M059J (cell line): ENCODE measurements around the genes MMAB and TCHP.

DNA sequence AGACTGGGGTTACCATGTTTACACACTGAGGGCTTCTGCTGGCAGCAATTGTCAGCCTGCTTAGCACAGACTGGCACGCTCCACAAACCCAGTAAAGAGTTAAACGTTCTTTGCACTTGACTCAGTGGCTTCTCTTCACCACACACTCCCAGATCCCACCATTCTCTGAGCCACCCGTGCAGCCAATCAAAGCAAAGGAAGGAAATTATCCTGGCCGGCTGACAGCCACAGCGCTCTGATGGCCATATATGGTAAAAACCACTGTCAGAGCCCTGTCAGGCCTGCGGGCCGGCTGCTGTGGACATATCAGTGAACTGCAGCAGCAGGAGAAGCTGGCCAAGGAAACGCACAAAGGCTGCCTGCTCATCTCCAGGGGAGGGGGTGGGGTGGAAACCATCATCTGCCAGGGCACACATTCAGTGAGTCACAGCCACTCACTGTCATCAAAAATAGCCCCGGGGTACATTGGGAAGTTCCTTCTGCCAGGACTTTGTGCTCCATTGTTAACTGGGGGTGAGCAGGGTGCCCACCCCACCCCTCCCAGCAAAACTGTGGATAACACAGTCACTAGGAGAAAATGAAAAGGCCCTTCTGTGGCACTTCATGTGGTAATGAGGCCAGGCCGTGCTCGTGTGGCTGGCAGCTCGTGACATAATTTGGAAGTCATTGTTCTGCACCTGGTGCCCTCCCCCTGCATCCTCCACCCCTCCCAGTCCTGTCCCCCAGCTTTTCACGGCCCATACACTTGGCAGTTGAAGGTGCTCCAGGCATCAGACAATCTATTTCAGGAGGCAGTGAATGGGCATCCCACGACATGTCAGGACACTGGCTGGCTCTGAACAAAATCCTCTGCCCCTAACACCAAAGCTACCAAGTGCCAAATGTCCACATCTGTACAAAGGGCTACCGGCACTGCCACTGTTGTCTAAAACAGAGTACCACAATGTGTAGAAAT is 39.6 kb downstream of the CORO1C start:
- RAMPAGE, long total RNA: no peak

GRCh38 chr12:108692418-108692802 is 38.9 kb downstream of the CORO1C start:
- RAMPAGE, long total RNA: no peak

- RAMPAGE, long total RNA: no peak
These were observed 2.0 kb downstream of the CORO1C start for GRCh38 chr12:108729425-108729634.

DNA sequence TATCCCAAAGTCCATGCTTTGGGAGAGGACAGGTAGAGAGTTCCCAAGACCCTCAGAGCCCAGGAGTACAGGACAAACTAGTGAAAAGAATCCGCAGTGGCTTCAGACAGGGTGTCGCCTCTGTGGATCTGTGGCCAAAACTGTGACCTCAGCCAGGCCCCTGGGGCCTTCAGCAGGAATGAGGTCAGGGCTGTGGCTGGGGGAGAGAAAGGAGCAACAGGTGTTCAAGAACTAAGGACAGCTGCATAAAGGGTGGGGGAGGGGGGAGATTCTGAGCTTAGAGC is 40.8 kb upstream of the CORO1C start:
- RAMPAGE, long total RNA: no peak

DNA sequence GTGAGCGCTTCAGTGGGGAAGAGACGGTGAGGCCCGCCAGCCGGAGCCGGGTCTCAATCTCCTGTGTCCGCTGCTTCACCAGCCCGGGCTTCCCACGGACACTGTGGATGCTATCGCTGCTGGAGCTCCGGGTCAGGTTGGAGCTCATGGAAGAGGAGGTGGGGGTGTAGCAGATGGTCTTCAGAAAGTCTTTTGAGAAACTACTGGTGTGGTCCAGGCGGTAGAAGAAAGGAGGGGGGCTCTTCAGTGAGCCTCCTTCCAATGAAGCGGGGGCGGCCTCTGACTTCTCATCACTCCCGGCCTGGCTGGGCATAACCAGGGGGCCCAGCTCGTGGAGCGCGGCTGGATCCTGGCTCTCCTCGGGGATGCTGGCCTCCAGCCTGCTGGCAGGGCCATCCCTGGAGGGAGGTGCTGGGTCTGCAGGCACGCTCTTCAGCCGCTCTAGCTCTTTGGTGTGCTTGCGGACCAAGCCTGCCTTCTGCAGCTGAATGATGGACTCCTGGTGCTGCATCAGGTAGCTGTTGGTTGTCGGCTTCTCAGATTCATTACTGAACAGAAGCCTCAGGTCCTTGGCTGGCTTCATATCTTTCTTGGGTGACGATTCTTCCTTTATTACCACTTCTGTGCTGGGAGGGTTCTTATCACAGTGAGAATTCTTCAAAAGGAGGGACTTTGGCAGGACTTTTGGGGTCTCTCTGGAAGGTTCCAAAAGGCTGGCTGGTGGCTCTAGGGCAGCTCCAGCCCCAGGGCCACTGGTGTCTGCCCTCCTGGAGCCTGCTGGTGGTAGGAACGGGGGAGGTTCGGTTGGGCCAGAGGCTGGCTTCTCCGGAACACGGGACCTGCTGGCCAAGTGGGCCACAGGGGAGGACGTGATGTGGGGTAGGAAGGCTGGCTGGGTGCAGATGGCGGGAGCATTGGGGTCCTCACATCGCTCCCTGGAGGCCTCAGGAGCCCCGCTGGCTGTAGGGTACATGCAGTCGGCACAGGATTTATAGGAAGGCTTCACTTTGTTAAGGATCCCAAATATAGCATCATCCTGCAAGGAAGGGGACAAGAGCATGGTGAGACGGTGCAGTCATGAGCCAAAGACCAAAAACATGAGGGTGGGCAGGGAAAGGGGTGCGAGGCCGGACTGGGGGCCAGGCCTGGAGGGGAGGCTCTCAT is 57.3 kb upstream of the CORO1C start:
- RAMPAGE, long total RNA: no peak

GRCh38 chr12:108812116-108812861 is 45.1 kb downstream of the SSH1 start:
- RAMPAGE, long total RNA: no peak

DNA sequence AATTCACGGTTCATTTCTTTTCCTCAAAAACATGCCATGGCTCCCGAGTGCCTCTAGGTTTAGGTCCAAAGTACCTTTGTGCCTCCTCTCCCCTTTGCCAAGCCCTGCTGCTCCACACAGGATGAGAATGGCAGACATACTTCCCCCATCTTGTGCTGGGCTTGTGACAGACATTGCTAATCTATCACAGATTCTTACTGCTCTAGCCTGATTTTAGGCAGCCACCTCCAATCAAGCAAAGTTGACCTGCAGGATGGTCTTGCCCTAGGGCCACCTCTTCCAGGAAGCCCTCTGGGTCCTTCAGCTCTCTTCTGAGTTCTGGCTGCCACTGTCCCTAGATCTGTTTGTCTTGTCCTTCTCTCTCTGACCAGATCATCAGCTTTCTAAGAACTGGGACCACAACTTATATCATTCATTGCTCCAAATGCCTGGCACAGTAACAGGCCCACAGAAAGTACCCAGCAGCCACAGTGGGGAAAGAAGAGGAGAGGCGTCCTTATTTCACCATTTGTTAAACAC is 20.5 kb downstream of the FOXN4 start:
- RAMPAGE, long total RNA: no peak

DNA sequence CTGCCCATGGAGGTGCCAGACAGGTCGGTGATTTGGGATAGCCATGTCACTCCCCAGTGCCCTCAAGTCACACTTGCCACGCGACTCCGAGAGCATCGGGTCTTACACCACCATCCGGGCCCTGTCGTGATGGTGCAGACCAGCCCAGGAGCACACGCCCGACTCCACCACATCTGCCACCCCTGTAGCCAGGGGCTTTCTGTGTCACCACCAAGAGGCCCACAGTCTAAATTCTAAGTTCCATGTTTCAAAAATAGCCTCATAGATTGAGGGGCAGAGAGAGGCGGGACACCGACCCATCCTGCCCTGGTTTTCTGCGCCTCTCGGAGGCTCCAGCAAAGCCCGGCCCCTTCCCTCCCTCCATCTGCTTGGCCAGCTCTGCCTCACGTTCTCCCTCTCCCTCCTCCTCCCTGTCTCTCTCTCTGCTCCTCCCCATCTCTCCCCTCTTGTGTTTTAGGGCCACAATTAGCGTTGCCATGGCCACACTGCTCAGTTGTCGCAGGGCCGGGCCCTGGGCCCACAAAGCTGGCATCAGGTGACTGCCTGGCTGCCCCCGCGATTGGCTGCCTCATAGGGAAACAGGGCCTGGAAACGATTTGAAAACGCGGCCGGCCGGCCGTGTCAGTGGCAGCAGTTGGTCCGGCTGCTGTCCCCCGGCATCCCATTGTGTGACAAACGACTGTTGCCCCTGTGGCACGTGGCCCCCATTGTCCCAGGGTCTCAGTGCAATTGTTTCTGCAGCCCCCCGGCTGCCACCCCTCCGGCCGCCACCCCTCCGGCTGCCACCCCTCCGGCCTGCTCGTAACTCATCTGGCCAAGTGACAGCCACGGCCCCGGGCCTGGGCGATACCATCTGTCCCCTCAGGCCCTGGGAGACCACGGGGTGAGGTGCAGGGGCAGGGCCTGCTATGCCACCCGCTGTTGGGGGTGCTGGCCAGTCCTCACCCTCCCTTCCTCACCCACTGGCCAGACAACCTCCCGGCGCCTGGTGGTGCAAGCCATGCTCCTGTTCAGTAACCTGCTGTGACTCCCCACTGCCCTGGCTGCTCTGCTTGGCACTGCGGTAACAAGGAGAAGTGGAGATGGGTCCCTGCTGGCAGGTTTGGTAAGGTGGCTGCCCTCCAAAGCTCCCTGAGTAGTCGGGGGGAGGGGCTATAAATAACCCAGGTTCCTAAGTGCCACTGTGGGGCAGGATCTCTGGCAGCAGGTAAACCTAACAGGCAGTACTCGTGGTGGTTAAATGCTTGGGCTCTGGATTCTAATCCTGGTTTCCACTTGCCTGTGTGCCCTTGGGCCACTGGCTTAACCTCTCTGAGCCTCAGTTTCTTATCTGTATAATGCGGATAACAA is 17.4 kb downstream of the FOXN4 start:
- RAMPAGE, long total RNA: no peak

DNA sequence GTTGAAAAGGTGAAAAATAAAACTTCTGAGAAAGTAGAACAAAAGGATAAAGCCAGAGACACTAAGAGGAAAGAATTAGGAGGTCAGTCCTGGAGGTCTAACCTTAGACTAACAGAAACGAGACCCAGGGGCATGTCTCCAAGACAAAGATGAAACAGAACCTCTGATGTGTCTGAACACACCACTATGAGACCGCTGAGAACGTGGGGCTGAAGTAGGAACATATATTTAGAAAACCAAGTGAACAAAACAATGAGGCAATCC is 17.9 kb downstream of the KCTD10 start:
- RAMPAGE, long total RNA: no peak

DNA sequence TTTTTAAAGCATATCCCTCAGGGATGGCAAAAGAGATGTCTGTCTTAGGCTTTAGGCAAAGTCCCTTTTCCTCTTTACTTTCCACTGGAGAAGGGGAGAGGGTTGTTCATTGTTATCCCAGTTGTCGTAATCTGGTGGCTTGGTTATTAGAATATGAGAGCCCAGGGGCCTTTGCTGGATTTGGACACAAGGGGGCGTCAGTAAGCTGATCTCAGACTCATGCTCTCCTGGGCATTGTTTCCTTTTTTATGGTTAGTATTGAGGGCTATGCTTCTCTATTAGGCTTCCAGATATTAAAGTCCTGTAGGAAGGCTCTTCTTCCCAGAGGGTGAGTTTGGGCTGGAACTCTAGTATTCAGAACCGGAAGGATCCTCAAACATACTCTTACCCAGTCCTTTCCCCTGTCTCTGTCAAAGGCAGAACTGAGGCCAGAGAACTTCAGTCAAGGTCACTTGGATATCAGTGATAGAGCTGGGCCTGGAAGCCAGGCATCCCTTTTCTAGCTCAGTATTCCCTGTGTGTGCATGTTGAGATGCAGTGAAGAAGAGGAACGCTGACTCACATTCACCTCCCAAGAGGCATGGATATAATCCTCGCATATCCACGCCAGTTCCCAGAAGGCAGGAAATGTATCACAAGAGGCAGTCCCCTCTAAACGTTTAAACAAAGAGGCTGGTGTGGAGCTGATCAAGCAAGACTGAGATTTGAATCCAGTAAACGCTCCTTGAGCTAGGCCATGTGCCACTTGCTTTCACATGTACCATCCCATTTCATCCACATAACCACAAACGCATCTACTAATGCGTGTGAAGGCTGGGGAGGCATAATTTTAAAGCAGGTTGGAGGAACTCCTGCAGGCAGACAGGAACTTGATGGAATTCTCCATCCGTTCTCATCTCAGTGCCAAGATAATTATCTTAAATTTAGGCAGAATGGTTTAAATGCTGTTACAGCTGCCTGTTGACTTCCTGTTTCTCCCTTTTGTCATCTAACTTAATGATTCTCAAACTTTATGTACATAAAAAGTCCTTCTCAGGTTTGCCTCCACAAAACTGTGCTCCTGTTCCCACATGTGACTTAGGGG is 41.7 kb downstream of the UBE3B start:
- RAMPAGE, long total RNA: no peak

DNA sequence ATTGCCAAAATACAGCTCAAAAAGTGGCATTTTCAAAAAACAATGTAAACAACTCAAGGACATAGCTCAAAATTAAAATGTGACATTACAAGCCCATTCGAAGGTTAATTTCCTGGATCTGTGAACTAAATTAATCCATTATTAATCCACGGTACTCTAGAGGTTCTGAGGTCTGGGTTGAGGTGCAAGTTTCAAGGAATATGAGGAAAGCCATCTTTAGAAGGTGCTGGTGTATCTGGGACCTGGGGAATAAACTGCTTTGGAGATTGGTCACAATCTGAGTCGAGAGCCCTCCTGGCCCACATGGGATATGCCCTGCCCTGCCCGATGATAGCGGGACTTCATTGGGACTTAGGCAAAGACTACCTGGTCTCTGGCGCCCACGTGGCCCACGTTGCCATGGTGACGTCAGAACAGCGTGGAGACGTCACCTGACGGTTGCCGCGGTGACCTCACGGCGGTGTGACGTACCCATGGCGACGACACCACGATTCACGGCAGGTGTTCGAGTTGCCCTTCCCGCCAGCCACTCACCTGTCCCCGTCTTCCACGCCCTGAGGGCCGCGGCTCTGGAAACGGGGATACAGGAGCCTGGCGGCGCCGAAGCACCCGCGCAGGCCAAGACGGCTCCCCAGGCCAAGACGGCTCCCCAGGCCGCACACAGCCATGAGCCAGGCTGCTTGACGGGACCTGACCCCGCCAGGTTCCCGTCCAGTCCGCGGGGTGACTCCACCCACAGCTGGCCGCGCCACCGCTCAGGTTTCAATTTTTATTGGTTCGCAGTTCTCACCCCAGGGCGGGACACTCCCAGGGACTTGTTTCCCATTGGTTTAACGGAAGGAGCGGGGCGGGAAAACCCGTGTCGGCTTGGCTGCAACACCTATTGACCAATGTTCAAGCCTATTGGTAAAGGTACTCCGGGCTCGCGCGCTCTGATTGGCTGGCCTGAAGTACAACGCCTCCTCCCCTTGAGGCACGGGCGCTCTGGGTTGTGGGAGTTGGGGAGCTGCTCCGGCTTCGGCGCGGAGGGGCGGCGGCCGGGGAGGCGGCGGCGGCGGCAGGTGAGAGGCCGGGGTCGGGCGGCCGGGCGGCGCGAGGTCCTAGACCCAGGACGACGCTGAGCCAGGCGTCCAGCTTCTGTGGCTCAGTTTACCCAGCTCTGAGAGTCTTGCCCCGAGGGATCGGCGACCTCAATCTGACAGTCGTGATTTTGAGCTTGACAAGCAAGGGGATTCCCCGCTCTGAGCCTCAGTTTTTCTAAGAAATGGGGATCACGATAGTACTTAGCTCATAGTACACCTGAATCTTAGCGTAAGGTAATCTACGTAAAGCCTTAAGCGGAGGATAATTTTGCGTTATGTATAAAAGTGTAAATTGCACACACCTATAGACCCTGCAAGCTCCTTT is at the start of gene MMAB:
Gene MMAB (minus strand): TSS at position 692 of the 1,407 bp plus-strand sequence.
- RAMPAGE, long total RNA: start-site peak on the minus strand centred at position 700 of the sequence, 44 bp wide, 44 and 36 reads in 2 replicates; start-site peak on the plus strand centred at position 996 of the sequence, 50 bp wide, 23 and 28 reads in 2 replicates

DNA sequence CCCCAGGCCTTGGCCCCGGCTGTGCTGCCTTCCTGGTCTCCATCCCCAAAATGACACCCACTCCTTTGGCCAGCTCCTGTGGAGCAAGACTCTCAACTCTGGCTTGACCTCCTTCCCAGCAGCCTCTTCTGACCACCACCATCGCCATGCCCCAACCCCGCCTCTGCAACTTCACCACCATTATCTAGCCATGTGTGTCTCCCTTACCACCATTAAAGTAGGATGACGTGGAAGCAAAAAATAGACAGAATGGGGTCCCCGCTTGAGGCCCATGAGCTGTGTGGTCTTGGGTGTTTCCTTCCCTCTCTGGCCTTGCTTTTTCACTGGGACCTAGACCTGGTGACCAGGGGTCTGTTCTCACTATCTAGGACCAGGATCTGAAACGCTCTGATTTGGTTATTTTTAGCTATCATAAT is 30.7 kb downstream of the FAM222A start:
- RAMPAGE, long total RNA: no peak

DNA sequence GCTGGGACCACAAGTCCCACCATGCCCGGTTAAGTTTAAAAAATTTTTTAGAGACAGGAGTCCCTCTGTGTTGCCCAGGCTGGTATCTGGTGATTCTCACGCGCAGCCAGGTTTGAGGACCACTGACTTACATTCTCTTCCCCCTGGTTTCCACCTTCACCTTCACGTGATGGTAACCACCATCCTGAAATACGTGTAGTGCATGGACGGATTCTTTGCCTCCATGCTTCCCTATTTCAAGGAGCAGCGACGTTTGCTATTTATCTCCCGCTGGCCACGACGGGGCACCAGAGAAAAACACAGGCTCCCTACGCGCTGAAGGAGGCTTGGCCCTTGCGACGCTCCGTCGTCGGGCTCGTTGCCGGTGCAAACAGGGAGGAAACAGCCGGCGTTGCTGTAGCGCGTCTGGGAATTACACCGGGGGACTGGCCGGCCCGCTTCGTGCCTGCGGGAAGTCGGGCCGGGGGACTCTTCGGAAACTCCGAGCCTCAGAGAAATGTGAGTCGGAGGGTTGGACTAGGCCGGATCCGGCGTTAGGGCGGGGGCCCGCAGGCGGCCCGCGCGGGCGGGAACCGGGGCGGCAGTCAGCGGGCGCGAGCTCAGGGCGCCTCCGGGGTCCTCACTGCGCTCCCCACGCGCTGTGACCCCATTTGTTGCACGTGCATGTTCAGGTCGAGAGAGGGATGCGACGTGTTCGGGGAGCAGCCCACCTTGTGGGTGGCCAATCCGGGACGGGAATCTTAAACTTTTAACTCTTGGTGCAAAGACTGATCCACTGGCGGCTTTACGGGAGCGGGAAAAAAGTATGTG is at the start of gene TCHP:
Gene TCHP (plus strand): TSS at position 346 of the 810 bp plus-strand sequence.
- RAMPAGE, long total RNA: start-site peak on the plus strand centred at position 371 of the sequence, 53 bp wide, 20 and 29 reads in 2 replicates

DNA sequence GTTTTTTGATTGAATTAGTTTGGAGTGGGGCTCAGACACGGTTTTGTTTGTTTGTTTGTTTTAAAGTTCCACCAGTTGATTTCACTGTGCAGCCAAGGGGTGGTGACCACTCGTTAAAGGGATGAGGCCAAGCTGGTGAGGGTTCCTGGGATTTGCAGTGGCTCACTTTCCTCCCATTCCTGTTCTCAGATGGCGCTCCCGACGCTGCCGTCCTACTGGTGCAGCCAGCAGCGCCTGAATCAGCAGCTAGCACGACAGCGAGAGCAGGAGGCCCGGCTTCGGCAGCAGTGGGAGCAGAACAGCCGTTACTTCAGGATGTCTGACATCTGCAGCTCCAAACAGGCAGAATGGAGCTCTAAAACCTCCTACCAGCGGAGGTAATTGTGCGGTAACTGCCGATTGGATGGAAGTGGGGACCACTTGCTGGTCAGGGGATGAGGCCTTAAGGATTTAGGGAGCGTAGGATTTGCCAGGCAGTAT is 2.8 kb downstream of the TCHP start:
- RAMPAGE, long total RNA: no peak

DNA sequence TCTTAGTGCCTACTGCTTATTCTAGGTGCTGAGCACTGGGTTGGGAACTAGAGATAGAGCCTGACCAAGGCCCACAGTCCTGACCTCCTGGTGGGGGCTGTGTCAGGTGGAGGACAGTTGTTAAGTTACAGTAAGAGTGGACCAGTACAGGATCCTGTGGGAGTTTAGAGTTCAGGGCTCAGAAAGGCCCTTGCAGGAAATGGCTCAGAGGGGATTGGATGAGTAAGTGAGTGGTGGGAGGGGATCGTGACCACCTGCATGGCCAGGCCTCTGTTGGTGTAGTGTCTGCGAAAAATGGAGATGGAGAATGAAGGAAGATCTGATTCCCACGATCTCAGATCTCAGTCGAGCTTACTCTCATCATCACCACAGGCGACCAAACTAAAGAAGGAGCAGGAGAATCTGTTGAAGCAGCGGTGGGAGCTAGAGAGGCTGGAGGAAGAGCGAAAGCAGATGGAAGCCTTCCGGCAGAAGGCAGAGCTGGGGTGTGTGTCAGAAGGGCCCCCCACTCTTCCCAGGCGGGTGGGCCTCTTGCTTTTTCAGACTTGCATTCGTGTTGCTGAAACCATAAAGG is 8.2 kb downstream of the TCHP start:
- RAMPAGE, long total RNA: no peak

DNA sequence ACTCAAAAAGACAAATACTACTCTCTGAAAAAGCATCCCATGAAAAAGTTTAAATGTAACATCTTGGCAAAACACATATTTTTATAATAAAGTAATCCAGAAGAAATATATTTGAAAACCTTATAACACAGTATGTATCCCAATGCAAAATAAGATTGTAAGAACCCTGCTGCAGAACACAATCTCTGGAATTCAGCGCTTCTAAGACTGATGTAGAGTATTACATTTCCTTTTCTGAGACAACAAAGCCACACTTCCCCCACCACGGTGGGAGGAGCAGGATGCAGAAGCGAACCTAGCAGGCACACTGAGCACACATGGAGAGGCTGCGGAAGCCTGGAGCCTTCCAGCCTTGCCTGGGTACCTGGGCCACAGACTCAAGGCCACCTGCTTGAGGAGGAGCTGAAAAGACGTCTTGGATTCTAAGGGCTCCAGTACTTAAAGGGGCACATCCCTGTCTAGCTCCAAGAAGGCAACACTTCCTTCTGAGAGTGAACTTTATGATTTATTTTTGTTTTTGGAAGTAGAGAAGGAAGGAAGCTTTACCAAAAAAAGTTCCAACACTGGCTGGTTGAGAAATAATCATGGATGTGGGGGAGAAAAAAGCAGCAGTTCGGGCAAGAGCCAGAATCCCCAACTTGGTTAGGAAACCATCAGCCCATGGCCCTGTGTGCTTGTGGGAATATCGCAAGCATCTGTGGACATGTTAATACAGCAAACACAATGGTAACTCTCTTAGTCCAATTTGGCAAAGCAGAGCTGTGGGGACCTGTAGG is 46.5 kb downstream of the TCHP start:
- RAMPAGE, long total RNA: no peak

- RAMPAGE, long total RNA: no peak
These were observed 11.8 kb downstream of the ANKRD13A start for GRCh38 chr12:110010602-110011939.

DNA sequence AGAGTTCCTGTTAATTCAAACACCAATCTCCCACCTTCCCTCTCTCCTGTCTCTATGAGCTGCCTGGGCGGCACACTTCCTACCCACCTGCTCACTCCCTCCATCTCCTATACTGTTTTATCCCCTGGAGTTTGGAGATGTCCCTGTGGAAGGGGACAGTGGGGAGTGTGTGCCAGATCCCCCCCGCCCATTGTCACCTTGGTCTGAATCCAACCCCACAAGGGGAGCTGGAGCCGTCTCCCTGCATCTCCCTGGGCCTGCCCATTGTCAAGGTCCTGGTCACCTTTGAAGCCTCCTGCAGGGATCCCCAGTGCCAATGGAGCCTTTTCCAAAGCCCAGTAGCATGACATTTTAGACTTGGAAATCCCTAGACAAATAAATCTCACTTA is 30.7 kb upstream of the ATP2A2 start:
- RAMPAGE, long total RNA: no peak

GRCh38 chr12:110284217-110285267 is 3.5 kb downstream of the ATP2A2 start:
- RAMPAGE, long total RNA: no peak

DNA sequence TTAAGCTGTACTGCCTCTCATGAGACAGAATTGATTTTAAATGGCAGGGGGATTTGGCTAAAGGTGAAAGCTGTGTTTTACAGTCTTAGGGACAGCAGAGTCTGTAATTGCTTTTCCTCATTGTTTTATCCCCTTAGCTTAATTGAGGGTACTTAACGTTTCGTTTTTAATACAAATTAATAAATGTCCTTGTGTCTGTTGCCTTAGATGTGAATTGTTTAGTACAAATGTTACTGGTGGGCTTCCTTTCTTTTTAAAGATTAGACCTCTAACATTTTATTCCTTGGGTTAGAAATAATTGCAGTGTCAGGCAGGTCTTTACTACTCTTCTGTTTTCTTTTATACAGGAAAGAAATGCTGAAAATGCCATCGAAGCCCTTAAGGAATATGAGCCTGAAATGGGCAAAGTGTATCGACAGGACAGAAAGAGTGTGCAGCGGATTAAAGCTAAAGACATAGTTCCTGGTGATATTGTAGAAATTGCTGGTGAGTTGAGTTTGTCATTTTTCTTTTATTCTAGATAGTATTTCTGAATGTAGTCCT is 15.3 kb downstream of the ATP2A2 start:
- RAMPAGE, long total RNA: no peak